Occipital lobe (tissue), 2 donors: ENCODE data around the genes FREY1, AMBRA1 and CKAP5.

GRCh38 chr11:45233789-45234188 lies 52.4 kb downstream of the SYT13 start:
- RAMPAGE, long total RNA, result no peak

DNA sequence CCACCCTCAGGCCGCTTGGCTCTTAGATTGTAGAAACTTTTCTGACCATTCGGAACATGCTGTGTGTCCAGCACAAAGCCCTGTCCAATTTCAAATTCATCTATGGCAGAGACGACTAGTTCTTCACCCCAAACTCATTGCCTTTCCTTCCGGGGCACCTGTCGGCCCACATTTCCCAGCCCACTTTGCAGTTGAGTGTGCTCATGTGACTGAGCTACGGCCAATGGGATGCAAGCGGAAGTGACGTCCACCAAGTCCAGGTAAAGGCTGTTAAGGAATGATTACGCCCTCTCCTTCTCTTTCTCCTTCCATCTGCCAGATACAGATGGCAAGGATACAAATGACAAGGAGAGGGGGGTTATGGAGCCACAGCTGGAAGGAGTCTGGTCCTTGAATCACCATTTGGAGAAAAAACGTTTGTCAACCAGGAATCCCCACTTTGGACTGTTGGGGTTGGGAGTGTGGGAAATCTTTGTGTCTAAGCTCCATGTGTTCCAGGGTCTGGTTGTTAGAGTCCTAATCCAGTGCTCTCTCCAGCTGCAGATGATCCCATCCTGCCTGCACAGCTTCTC lies 32.4 kb downstream of the SYT13 start:
- RAMPAGE, long total RNA, result no peak

GRCh38 chr11:45266692-45267148 lies 19.4 kb downstream of the SYT13 start:
- RAMPAGE, long total RNA, result no peak

- RAMPAGE, long total RNA, result no peak
Observed at GRCh38 chr11:45366238-45366635, 80.1 kb upstream of the SYT13 start.

DNA sequence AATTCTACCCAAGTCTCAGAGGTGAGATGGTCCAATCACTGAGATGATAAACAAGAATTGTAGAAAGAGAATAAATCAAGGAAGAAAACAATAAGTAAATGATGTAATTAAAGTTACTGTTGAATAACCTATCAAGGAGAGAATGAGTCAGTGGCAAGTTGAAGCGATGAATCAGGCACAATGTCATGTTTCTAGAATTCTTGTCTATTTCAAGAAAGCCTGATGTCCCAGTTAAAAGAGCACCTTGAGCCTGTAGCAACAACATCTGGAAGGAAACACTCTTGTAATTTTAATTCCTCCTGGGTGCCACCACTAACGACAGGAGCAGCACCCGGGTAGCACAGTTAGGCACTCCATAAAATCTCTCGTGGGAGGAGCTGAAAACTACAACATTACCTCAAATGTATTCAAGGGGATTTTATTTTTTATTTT lies 67.9 kb upstream of the SLC35C1 start:
- RAMPAGE, long total RNA, result no peak

- RAMPAGE, long total RNA, result no peak
Observed at GRCh38 chr11:45907003-45907931, at the start of gene FREY1. TSS of gene FREY1 (minus strand) at chr11:45907271.

DNA sequence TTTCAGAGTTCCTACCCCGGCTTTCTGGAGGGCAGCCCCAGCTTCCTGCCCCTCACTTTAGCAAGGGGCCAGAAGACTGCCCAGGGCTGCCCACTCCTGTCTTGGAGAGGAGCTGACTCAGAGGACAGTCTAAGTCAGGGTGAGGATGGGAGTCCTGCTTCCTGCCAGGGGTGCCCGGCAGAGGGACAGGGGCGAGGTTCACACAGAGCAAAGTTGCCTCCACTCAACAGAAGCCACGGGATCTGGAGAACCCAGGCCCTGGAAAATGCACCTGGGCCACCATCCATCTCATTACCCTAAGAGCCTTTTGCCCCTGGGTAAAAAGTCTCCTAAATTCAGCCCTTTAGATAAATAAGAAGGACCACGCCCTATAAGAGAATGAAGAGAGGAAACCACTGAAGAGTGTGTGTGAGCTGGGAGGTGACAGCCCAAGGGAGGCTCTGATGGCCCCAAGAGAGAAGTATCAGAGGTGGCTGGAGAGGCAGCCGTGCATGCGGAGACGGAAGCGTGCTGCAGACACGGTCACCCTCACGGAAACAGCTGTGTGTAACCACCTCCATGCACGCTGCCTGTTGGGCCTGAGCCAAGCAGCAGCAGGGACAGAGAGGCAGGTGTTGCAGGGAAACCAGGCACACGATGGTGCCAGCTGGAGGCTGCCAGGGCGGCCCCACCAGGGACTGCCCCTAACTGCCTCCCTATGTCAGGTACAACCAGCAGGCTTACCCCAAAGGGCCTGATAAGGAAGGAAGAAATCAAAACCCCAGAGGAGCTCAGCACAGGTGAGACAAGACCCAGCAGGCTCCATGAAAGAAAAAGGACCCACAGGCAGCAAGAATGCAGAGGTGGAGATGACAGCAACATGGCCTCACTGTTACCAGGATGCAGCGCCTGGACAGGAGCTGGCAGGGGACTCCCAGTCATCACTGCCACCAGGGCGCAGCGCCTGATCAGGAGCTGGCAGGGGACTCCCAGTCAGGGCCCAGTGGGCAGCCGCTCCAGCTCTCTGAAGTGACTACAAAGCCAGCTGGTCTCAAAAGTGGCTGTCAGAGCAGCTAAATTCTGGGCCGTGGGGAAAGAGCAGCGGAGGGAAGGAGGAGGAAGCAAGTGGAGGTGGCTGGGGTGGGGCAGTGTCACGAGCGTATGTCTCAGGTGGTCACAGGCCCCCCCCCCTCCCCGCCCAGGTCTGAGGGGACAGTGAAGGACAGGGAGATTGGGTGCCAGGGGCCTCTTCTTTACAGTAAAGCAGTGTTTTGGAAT lies 7.7 kb downstream of the LARGE2 start:
- RAMPAGE, long total RNA, result no peak

DNA sequence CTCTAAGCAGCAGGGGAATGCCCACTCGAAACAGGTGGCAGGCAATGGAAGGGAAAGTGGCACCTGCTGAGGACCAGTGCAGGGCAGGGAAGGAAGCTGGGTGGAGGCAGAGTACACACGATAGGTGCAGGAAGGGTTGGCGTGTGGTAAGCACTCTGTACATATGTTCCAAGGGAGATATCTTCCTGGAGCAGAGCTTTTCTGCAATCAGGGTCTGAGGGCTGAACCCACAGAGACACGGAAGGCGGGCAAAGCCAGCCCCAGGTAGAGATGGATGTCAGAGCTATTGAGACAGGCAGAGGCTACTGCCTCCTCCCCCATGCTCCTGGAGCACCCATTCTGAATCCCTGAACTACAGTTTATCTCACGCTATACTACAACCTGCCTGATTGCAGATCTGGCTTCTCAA lies 11.5 kb upstream of the CREB3L1 start:
- RAMPAGE, long total RNA, result no peak

DNA sequence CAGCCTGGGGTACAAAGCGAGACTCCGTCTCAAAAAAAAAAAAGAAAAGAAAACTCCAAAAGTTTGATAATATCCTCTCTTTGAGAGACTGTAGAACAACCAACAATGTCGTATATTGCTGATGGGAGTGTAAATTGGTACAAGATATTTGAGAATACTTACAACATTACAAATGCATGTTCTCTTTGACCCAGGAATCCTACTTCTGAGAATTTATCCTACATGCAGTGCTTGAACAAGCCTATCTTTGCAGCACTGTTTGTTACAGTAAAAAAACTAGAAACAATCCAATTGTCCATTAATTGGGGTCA lies 9.7 kb upstream of the CREB3L1 start:
- RAMPAGE, long total RNA, result no peak

DNA sequence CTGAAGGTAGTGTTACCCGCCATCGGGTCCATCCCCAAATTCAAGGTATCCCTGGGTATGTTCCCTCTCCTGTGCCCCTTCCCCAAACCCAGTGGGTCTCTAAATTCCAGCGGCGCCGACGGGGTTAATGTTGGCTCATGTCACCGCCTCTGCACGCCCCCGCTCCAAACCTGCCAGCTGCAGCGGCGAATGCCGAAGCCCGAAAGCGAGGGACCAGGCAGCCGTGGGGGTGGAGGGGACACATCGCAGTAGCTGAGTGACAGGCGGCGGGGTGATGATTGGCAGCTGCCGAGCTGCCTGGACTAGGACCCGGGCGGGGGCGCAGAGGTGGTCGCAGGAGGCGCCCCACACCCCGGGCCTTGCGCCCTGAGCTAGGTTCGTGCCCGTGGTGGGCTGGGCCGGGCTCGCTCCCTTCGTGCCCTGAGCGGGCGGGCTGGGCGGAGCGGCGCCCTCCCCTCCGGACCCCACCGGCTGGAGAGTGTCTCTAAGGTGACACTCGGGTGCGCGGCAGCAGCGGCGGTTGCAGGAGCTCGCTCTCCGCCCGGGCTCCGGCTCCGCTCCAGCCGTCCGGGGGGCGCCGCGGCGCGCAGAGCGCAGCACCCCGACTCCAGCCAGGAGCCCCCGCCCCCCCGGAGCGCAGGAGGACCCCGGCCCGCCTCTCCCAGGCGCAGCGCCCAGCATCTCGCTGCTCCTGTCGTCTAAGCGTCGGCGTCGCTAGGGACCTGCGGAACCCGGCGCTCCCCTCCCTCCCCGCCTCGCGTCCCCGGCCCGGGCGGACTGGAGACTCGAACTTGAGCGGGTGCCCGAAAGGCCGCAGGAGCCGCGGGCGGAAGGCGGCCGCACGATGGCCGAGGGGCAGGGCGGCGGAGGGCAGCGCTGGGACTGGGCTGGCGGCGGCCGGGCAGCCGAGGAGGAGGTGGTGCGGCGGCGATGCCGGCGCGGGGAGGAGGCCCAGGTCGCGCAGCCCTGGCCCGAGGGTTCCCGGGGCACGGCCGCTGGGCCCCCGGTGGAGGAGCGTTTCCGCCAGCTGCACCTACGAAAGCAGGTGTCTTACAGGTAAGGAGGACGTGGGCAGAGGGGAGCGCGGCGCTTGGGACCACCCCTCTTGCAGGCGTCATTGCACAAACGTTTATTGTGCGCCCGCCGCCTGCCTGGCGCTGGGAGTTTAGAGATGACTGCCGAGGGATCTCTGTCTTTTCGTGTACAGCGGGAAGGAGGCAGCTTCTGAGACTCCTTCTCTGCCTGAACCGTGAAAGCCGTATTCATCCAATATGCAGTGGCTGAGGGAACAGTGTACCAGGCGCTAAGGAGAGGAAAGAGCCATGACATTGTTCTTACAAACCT lies 14.4 kb upstream of the DGKZ start:
- RAMPAGE, long total RNA, result no peak

- RAMPAGE, long total RNA, result no peak
Observed at GRCh38 chr11:46351599-46352854, 4.8 kb downstream of the DGKZ start.

DNA sequence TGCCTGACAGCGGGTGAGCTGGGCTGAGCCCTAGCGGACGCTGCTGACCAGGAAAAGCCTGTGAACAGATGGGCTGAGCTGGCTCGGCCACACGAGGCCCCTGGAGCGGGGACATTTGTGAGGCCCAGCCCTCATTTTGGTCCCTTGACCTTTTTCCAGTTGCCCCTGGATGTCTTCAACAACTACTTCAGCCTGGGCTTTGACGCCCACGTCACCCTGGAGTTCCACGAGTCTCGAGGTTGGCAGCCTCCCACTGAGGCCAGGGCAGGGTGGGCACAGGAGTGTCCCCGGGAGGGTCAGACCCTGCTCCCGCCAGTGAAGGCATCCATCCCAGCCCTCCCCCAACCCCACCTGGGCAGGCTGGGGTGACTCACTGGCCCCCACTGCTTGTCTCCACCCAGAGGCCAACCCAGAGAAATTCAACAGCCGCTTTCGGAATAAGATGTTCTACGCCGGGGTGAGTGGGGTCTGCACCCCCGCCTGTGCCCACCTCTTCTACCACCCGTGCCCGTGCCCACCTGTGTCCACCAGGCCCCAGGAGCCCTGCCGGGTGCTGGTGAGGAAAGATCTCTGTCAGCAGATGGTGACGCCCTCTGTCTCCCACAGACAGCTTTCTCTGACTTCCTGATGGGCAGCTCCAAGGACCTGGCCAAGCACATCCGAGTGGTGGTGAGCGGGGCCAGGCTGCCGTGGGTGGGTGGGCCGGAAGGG lies 7.3 kb upstream of the MDK start:
- RAMPAGE, long total RNA, result no peak

GRCh38 chr11:46383943-46384566 lies 2.6 kb downstream of the MDK start:
- RAMPAGE, long total RNA, result no peak

DNA sequence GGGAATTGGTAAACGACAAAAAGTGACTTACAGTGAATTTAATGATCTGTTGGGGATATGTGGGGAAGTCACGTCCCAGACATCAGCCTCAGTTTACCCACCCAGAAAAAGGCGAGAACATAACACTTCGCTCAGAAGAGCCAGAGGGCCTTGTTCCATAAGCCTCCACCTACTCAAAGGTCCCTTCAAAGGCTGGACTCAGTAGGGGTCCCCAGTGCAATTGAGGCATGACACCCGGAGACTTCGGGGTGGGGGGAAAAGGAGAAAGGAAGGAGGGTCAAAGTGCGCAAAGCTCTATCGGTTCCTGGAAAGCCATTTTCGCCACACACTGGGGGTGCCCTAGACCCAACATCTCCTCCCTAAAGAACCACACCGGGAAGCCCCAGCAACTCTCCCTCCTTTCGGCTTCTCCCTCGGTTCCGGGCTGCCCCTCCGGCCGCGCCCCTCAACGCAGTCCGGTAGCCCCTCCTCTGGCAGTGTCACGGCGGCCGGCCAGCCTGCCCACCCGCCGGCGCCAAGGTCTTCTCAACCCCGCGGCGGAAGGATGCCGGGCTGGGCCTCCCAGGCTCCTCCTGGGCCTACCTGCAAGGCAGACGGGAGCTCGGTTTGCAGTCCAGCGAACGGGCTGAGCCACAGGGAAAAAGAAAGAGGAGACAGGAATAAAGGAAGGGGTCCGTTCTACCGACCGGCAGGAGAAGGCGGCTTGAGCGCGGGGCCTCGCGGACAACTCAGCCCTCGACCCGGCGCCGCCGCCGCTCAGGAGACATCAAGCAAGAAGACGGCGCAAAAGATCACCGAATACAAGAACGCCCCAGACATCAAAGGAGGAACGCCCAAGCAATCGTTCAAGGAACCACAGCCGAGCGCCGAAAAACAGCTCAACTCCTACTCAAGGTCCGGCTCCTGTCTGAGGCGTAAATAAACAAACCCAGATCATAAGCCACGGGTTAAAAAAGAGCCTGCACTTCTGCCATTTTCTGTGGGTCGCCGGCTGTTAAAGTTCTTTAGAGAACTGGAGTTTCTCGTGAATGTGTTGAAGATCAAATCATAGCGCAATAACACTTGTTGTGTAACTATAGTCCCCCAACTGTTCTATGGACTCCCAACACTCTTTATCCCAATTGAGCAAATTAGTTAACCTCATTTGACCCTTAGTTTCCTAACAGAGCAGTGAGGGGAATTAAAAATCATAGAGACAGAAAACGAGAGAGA lies at the start of gene AMBRA1:
AMBRA1 (minus strand) TSS at position 778 of the 1,212 bp plus-strand sequence.
- RAMPAGE, long total RNA, result no peak

DNA sequence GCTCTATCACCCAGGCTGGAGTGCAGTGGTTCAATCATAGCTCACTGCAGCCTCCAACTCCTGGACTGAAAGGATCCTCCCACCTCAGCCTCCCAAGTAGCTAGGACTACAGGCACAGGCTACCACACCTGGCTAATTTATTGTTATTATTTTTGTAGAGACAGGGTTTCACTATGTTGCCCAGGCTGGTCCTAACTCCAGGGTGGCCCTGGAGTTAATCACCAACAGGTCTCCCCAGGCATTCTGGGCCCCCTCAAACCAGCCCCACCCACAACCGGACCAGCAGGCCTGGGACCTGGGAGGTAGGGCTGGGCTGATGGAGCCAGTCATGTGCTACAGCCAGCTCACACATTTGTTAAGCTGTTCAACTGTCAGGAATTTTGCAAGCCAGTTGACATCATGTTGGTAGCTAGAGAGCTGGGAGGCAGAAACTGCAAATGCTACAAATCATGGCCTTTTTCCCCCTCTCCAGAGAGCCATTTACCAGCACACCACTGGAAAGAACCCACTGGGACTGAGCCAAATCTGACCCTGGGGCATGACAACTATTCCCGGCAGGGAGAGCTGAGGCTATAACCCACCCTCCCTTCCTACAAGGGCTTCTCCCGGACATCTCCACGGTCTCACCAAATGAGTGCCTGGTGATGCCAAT lies 6.9 kb downstream of the ARHGAP1 start:
- RAMPAGE, long total RNA, result no peak

GRCh38 chr11:46698516-46699119 lies 1.8 kb downstream of the ARHGAP1 start:
- RAMPAGE, long total RNA, result no peak

- RAMPAGE, long total RNA, result no peak
Observed at GRCh38 chr11:46762278-46763131, 43.5 kb downstream of the F2 start.

DNA sequence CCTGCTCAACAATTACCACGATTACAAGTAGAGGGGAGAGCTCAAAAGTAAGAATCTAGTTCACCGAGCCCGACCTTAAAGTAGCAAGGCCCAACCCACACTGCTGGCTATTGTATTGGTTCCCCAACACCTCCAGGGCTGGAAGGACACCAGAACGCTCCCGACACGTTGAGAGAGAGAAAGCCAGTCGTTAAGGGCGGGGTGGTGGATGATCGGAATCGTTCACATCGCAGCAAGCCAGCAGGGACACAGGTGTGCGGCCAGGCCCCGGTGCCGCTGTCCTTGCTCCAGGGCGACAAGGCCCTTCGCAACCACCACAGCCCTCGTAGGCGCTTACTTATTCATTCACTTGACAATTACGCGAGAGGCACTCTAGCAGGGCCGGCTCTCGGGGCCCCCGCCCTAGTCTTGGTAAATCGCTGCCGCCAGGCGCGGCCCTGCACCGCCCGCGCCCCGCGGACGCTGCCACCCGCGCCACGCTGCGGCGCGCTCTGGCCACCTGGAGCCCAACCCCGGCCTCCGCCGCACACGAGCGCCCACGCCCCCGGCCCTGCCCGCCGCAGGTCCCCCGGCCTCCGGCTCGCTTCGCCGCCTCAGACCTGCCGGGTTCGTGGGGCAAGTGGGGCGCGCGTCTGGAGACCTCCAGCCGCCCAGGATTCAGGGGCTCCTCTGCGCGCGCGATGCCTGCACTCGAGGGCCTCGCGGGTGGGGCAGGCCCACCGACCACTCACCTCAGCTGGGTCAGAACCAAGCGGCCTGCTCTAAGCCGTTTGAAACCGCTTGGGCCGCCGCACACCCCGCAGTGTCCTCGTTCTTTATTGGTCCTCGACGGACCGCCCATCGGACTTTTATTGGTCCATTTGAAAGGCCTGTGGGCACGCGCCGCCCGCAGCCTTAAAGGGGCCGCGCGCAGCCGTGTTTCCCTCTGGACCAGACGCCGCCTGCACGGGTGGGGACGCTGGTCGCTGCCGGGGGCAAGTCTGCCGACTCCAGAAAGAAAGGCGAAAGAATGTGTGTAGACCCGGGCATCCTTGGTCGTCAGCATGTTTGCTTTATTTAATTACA lies at the start of gene CKAP5:
CKAP5 (minus strand) TSS at position 792 of the 1,065 bp plus-strand sequence.
- RAMPAGE, long total RNA, result start-site peak on the minus strand centred at position 765 of the sequence, 55 bp wide, 1,475 and 1,621 reads in 2 replicates

GRCh38 chr11:47004516-47005119 lies 68.1 kb downstream of the CSTPP1 start:
- RAMPAGE, long total RNA, result no peak

DNA sequence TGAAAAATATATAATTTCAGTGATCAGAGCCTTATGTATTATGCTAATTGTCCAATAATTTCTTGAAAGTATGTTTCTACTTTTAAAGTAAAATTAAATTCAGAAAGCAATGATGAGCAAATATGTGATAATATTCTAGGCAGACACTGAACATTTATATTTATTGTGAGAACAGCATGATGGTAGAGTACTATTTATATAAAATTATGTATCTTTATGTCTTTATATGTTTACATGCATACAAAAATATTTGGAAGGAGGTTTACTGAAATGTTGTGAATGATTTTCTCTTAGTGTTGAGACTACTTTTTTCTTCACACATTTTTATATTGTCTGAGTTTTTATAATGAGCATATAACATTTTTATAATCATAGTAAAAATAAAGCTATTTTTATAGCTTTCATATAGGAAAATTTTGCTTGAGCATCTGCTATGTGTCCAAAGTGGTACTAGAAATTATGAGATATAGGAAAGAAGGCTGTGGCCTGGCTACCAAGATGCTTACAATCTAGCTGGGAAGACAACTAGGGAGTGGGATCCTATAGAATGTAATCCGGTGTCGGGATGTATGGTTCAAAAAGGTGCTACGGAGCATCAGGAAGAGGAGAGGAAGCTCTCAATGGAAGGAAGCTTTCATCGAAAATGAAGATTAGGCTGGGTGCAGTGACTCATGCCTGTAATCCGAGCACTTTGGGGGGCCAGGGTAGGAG lies 103.8 kb downstream of the ARFGAP2 start:
- RAMPAGE, long total RNA, result no peak